ENCODE results near the gene CHAF1B.

- CAGE, long polyA plus RNA = no peak
- RRBS = no CpG with 5 or more reads among the region's 7 CpGs
Observed at GRCh38 chr21:36198741-36199176, 42.1 kb downstream of the DOP1B start.

DNA sequence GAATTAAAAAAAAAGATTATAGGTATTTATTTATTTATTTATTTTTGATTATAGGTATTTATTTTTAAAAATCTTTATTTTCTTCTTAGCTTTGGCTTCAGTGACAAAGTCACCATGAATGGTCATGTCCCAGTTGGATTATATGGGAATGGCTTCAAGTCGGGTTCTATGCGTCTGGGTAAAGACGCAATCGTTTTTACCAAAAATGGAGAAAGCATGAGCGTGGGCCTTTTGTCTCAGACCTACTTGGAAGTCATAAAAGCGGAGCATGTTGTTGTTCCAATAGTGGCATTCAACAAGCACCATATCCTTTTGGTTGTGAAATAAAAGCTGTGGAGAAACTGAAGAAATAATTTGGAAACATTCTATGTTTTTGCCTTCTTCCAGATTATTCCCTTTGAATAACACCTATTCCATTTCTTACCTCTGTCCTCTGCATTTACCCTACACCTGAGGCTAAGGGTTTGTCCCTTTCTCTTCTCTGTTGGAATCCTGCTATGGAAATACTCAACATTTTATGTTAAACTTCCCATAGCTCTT is 17.7 kb downstream of the MORC3 start:
- CAGE, long polyA plus RNA = no peak
- RRBS = no CpG with 5 or more reads among the region's 6 CpGs

- CAGE, long polyA plus RNA = no peak
- RRBS = no CpG with 5 or more reads among the region's 19 CpGs
Observed at GRCh38 chr21:36368922-36370192, 15.8 kb upstream of the CHAF1B start.

DNA sequence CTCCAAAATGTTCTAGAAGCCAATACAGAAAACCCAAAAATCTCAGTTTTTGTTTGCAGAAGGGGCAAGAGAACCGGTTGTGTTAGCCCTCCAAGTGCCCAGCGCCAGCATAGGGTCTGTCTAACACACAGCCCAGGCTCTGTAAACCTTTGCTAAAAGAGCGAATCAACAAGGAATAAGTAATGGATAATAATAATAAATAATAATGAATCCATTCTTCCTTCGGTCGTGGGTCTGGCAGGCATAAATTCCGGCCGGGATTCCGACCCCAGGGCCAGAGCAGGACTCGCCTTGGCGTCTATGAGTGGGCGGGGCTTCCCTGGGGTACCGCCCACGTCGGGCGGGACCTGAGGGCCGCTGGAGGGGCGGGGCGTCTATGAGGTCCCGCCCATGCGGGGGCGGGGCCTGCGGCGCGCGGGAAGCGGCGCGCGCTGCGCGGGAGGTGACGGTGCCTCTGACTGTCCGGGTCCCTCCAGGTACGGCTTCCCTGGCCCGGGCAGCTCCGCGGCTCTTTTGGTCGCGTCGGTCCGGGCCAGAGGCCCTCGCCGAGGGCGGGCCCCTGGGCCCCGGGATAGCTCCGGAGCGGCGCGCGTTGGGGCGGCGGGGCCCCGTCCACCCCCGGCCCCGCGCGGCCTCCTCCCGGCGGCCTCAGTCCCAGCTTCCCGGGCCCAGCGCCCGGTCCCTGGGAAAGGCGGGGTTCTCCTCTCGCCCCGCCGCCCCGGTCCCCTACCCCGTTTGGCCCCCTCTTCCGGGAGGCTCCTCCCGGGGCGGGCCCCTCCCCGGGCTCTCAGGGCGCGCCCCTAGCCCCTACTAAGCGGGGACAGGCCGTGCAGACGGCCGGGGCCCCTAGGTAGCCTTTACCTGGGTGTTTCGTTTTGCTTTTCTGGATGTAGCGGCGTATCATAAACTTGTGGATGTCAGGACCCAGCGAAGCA is at the start of gene CHAF1B:
CHAF1B (plus strand) TSS at position 417 of the 935 bp plus-strand sequence.
- CAGE, long polyA plus RNA = no peak
- RRBS = 2% methylated on average over 27 of the region's 82 CpGs

- CAGE, long polyA plus RNA = no peak
- RRBS = no CpG with 5 or more reads among the region's 3 CpGs
Observed at GRCh38 chr21:36495592-36496041, 15.7 kb upstream of the CLDN14 start.

GRCh38 chr21:36965184-36965932 is 1.1 kb downstream of the HLCS start:
- CAGE, long polyA plus RNA = no peak
- RRBS = no CpG with 5 or more reads among the region's 14 CpGs

- CAGE, long polyA plus RNA = no peak
- RRBS = no CpG with 5 or more reads among the region's 34 CpGs
Observed at GRCh38 chr21:37009768-37010477, 3.4 kb downstream of the RIPPLY3 start.

- CAGE, long polyA plus RNA = no peak
- RRBS = no CpG with 5 or more reads among the region's 1 CpG
Observed at GRCh38 chr21:37082492-37083124, 9.6 kb downstream of the TTC3 start.

GRCh38 chr21:37105275-37105776 is 32.3 kb downstream of the TTC3 start:
- CAGE, long polyA plus RNA = no peak

- CAGE, long polyA plus RNA = no peak
- RRBS = no CpG with 5 or more reads among the region's 16 CpGs
Observed at GRCh38 chr21:37207826-37208642, 59.1 kb downstream of the VPS26C start.

DNA sequence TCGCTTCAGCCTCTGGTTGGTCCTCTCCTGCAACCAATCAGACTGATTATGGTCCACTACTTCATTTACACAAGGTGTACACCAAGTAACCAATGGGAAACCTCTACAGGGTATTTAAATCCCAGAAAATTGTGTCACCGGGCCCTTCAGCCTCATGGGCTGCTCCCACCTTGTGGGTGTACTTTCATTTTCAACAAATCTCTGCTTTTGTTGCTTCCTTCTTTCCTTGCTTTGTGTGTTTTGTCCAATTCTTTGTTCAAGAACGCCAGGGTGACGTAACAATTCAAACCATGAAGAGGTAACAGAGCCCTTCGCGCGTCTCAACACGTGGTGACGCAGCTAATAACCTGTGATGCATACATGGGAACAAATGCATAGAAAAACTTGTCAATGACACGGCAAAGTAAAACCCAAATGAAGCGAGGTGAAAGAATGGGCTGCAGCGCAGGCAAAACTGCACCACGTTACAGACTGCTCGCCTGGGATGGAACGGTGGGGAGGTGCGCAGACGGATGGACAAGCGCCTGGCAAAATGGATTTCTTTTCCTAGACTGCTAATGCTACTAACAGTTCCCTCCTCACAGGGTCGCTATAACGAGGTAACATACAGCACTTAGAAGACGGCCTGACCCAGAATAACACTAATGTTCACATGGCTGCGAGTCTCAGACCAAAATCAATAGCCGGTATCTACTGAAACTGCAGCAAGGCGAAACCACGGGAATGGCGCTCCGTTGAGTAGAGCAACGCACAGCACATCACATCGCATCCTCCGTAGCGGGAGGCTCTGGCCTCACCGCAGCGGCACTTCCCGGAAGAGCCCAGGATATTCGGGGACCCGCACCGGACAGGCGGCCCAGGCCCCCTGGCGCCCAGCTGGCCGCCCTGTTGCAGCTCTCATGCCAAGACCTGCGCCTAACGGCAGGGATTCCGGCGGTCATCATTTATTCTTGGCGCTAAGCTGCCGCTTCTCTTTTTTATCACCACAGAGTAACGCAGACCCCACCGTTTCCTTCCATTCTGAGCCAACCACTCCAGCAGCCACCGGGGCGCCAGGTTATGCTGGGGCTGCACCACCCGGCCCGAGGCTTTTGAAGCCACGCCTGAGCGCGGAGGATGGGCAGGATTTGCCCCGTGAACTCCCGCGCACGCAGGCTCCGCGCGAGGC is 46.8 kb downstream of the VPS26C start:
- CAGE, long polyA plus RNA = no peak
- RRBS = 2% methylated on average over 17 of the region's 62 CpGs

- CAGE, long polyA plus RNA = no peak
- RRBS = no CpG with 5 or more reads among the region's 8 CpGs
Observed at GRCh38 chr21:37368574-37369027, 2.0 kb downstream of the DYRK1A start.

DNA sequence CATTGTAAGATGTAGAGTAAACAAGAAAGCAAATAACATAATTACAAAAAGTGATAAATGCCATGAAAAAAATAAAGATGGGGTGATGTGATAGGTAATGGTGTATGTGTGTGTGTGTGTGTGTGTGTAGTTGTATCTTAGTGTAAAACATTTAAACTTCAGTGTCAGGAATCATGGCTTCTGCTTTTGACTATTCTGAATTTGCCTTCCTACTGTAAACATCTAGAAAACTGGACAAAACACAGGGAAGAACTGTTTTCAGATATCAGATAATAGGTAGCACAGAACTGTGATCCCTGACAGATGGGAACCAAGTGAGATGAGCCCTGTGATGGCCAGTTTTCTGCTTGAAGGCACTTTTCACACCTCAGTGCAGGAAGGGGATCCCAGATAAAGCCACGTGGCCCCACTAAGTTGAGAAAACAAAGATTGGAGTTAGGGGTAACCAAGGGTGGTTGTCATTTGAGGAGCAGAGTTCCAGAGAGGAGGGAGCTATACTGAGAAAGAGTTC is 17.2 kb downstream of the DYRK1A start:
- CAGE, long polyA plus RNA = no peak
- RRBS = no CpG with 5 or more reads among the region's 1 CpG

DNA sequence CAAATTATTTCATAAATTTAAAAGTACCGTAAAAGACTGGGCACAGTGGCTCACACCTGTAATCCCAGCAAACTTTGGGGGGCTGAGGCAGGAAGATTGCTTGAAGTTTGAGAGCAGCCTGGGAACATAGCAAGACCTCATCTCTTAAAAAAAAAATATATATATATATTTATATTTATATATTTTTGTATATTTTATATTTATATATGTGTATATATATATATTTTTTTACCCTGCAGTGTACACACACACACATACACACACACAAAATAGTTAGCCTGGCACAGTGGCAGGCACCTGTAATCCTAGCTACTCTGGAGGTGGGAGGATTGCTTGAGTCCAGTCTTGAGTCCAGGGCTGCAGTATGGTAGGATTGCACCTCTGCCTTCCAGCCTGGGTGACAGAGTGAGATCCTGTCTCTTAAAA is 31.4 kb downstream of the DYRK1A start:
- CAGE, long polyA plus RNA = no peak
- RRBS = no CpG with 5 or more reads among the region's 1 CpG

DNA sequence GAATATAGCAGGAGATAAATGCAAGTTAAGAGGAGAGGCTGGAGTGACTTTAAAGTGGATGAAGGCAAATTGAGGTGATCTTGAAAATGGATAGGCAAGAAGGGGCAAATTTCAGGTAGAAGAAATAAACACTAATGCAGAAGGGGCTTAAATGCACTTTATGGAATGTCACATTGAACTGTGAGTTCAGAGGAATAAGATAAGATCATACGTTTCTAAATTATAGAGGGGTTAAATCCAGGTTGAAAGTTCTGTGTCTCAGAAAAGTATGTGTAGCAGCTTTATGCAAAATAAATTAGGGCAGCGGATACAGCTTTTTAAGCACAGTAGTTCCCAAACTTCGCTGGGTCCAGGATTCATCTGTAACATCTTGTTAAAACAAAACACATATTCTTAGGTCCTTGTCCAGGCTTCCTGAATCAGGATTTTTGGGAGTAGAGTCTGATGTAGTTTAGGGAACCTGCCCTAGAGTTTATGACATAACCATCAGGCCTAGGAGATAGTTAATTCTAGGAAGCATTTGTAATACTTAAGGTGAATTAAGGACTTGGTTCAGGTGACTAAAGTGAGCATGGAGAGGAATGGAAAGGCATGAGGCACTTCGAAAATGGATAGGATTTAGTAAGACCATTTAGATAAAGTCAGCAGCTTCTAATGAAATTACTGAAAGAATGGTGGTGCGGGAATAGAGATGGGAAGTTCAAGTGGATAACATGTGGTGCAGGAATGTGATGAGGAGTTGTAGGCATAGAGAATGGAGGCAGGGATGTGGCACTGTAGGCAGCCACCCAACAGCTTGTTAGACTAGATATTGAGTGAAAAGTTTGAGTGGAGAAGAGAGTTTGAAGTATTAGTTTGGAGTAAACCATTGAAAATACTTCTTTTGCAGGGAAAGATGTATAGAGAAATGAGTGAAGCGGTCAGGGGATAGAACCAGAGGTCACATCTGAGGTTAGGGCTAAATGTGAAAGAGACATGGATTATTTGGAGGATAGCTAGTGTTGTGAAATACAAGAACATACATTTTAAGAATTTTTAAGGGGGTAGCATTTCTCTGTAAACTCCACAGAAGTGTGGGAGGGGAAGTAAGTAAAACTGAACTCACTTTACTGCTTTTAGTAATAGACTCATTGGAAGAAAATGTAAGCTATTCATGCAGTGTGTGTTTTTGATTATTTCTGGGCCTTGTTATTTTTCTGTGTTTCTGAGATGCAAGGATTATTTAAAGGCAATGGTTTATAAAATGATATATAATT is 45.9 kb downstream of the DYRK1A start:
- CAGE, long polyA plus RNA = no peak
- RRBS = no CpG with 5 or more reads among the region's 6 CpGs

DNA sequence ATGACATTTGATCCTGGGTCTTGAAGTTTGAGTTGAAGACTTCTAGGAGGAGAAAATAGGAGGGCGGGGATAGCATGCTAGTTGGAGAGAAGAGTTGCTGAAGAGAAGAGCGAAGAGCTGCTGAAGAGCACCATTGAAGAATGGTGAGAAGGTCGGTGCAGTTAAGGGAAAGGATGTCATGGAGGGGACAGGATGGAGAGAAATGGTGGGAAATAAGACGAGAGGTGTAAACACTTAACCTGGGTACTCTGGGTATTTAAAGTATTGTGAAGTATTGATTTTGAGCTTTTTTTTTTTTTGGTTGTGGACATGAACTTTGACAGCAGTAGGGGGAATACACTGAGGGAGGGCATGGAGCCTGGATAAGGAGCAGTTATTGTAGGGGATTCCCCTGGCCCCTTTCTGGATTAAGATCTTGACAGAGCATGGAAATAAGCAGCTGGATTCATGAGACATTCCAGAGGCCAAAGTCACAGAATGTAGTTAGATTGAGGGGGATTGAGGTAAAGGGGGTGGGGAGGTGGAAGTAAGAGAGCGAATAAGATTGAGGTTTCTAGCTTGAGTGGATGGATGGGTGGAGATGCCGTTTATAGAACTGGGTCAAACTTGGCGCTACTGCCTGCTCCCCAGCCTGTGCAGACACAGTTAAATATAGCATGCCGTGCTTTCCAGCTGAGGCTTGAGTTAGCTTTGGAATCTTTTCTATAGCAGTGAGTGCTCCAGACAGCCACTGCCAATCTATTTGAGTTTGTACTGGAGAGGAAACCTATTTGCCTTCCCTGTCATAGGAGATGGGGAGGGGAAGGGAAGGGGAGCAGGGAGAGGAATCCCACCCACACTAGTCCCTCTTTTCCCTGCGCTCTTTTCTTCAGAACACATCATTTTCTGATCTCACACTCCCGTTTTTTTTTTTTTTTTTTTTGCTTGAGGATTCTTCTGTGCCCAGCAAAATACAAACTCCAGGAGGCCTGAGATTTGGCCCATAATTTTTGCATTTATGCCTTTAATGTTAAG is 85.6 kb downstream of the DYRK1A start:
- CAGE, long polyA plus RNA = no peak
- RRBS = no CpG with 5 or more reads among the region's 10 CpGs

DNA sequence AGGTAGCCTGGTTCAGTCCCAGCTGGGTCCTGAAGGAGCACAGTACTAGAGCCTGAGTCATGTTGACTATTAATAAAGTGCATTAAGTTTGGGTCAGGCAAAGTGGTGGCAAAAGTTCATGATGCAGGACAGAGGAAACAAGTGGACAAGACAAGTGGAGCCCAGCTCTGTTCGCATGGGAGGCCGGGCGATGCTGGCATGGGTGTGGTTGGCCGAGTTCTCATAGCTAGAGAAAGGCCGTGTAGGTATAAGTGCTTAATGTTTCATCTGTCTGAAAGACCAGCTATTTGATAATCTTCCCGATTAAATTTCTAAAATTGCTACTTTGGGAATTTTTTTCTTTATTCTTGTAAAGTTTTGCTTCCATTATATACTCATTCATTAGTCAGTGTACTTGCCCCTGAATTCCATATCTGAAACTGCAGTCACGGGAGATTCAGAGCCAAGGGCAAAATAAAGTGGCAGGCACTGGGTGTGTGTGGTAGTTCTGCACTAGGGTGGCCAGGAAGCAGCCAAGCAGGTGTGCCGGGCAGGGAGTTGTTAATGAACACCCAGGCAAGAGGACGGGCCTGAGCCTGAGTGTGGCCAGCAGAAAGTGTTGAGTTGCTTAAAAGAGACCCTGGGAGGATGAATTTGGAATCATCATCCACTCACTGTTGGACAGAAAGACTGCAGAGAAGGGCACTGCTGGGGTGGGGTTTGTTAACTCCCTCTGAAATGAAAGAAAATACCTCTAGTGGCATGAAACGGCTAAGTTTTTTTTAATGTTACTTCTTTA is 150.7 kb downstream of the DYRK1A start:
- CAGE, long polyA plus RNA = no peak
- RRBS = no CpG with 5 or more reads among the region's 10 CpGs

DNA sequence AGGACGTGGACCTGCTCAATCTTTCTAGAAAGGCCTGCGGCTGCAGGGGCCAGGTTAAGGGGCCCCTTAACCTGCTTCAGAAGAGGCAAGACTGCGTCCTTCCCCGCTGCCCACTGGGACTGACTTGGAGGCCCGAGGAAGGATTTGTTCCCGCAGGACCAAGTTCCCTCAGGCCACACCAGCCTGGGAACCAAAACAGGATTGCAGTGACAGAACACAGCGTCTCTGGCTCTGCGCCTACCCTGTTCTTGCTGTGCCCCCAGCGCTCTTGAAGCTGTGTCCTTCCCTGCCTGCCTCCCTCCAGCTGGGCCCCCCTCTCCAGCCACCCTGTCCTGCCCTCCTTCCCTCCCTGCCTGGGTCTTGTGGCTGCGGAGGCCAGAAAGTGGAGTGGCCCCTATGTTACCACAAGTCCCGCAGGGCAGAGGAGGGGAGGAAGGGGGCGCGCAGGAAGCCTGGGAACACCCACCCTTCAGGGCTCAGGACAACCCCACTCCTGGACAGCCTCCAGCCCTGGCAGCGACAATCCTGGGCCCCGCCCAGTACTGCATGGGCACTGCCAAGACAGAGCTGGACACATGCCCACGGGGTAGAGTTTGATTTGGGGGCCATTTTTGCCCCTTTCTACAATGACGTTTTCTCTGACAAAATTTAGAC is 164.9 kb downstream of the DYRK1A start:
- CAGE, long polyA plus RNA = no peak
- RRBS = no CpG with 5 or more reads among the region's 17 CpGs

DNA sequence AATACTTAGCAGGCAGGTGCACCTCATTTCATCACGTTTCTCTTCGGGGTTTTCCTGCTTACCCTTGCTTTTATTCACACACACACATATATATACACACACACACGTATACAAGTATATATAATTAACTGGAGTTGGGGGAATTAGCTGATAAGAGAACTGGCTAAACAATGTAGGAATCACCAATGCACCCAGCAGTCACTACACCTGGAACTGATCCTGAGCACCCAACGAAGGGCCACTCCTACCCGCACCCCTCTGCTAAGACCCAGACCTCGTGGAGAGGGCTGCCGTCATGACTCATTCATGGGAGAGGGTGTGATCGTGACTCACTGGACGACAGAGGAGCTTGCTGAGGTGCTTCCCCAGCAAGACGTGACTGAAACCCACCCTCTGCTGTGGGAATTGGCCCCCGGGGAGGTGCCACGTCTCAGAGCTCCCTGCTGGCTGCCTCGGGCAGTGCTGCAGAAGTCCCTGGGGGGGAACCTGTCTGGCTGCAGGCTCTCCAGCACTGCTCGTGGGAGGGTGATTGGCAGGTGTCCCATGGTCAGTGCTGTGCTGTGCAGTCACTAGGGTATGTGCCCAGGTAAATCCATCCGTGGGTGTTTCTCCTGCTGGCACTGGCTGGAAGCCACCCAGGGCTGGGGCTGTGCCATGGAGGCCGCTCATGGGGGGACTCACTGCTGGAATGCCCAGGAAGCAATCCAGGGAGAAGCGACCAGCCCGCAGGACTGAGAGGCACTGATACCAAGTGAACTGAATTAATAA is 166.6 kb downstream of the DYRK1A start:
- CAGE, long polyA plus RNA = no peak
- RRBS = no CpG with 5 or more reads among the region's 18 CpGs

- CAGE, long polyA plus RNA = no peak
- RRBS = 85% methylated on average over 4 of the region's 9 CpGs
Observed at GRCh38 chr21:37563040-37563276, 196.4 kb downstream of the DYRK1A start.

All from mammary epithelial cell (primary cell).